Umbilical cord (tissue), 2 donors: ENCODE measurements around a stretch of chr6.

DNA sequence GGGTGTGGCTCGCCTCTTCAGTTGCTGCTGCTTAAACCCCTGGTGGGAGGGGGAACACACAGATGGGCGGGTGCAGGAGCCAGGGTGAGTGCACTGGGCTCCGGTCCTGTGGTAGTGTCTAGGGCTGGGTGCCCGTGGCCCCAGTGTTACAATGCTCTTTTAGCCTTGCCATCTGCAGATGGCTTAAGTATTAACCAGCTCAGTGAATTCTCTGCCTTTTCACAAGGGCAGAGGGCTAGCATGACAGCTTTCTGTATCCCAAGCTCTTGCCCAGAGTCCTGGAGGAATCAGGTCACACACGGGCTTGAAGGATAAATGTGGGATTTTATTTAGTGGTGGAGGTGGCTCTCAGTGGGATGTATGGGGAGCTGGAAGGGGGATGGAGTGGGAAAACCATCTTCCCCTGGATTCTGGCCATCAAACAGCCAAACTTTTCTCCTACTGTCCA, 659.1 kb downstream of the EPM2A start:
- RAMPAGE, long total RNA: no peak

GRCh38 chr6:145267263-145267480, 468.1 kb downstream of the EPM2A start:
- RAMPAGE, long total RNA: no peak

GRCh38 chr6:145890461-145891148, 73.6 kb downstream of the SHPRH start:
- RAMPAGE, long total RNA: no peak

- RAMPAGE, long total RNA: no peak
These were observed 185.5 kb upstream of the RAB32 start for GRCh38 chr6:146357906-146358828.

DNA sequence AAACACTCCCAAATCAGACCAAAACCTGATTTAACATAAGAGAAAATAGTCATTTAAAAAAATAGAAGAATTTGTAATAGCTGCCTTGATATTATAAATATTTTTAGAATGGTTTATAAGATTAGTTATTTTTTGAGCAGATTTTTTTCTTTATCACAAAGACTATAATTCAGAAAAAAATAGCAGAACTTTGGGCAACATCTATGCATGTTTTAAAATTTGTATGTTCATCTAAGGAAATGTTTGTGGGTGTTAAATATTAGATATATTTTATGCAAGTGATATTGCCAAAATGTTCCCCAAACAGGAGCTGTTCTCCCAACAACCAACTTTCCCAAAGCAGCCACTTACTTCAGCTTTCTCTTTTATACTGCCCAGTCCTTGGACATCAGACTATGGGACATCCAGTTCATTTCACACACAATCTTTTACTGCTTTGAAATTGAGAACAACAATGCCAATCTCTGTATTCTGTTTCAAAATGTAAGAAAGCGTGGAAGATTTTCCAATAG, 286.6 kb downstream of the ADGB start:
- RAMPAGE, long total RNA: no peak

DNA sequence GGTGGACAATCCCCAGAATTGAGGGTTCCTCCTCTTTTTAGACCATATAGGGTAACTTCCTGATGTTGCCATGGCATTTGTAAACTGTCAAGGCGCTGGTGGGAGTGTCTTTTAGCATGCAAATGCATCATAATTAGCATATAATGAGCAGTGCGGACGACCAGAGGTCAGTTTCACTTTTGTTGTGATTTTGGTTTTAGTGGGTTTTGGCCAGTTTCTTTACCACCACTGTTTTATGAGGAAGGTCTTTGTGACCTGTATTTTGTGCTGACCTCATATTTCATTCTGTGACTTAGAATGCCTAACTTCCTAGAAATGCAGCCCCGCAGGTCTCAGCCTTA, 288.5 kb downstream of the ADGB start:
- RAMPAGE, long total RNA: no peak

DNA sequence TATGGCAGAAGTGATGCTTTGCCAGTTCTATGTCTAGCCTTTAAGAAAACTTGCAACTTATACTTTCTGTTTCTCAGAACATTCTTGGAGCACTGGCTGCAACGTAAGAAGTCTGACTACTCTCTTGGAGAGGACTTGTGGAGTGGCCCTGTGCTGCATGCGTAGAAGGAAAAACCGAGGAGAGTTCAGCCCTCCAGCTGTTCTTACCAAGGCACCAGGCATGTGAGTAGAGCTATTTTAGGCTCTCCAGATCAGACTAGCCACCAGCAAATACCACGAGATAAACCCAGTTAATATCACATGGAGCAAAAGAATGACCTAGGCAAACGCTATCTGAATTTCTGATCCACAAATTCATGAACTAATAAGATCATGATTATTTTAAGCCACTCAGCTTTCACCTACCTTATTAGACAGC, 77.5 kb upstream of the STXBP5 start:
- RAMPAGE, long total RNA: no peak

DNA sequence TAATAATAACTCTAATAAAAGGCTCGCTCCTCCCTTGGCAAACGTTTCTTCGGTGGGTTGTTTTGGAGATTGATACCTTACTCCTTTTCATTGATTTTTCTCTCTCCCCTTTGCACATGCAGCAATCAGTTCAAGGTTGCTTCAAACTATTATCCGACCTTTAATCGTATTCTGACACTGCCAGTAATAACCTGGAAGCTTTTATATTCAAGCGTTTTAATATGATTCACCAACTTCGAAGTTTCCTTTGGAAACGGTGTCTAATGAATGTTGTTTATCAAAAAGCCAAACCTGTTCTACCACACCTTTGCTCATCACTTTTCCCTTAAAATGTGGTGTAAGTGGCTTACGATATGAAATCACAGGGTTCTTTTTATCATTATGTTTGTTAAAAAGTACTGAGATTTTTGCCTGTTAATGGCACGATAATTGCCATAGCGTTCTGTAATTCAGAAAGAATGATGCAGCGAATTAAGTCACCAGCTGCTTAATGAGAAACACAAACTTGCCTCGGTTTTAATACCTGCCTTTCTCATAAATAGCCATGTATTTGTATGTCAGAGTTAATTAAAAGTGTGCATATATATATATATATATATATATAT, 678 bp downstream of the STXBP5 start:
- RAMPAGE, long total RNA: no peak

GRCh38 chr6:147209386-147210077, 5.3 kb downstream of the STXBP5 start:
- RAMPAGE, long total RNA: no peak

GRCh38 chr6:147366141-147366901, 142.2 kb upstream of the SAMD5 start:
- RAMPAGE, long total RNA: no peak

DNA sequence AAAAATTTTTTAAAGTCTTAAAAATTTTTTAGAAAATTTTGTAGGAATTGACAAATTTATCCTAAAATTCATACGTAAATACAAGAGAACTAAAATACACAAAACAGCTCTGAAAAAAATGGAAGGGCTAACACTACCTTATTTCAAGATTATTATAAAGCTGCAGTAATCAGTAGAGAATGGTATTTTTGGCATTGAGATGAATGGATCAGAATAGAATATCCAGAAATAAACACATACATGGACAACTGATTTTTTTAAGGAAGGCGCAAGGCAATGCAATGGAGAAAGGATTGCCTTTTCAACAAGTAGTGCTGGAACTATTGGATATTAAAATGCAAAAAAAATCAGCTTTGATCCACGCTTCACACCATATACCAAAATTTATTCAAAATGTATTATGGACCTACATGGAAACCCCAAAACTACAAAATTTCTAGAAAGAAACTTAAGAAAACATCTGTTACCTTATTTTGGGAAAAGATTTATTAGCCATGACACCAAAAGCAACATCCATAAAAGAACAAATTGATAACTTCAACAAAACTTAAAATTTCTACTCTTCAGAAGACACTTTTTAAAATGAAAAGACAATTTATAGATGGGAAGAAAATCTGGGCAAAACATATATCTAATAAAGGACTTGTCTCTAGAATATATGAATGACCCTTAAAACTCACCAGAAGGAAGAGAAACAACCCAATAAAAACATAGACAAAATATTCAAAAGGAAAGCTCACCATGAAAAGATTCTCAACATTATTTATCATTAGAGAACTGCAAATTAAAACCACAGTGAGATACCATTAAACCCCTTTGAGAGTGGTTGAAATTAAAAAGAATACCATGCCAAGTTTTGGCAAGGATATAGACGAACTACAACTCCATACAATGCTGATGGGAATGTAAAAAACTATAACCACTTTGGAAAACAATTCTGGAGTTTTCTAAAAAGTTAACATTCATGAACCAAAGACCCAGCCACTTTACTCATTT, 139.3 kb upstream of the SAMD5 start:
- RAMPAGE, long total RNA: no peak

DNA sequence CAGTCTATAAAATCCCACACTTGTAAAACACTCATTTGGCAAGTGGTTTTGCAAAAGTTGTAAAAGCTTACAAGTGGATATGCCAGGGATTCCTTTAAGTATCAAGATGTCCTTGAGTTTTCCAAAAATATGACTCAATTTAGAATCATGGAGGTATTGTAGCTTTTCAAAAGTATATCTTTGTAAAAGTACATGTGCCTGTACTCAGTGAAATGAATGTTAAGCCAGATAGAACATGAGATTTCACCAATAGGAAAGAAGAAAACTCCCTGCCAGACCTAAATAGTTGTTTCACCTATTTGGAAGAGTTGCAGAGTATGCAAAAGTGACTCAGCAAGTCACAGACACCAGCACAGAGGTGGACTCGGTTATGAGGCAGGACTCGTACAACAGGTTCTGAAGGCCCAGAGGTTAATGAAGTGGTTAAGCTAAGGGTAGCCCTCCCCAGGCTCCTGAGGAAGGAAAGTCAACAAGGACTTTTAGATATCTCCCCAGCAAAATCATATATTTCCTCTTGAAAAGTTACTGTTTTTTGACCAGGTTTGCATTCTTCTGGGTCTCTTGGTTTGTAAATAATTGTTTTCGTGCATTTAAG, 150.9 kb upstream of the SASH1 start:
- RAMPAGE, long total RNA: no peak

GRCh38 chr6:148388412-148389037, 45.9 kb downstream of the SASH1 start:
- RAMPAGE, long total RNA: no peak

GRCh38 chr6:148389944-148390521, 47.4 kb downstream of the SASH1 start:
- RAMPAGE, long total RNA: no peak

- RAMPAGE, long total RNA: no peak
These were observed 112.6 kb downstream of the SASH1 start for GRCh38 chr6:148455105-148455786.

DNA sequence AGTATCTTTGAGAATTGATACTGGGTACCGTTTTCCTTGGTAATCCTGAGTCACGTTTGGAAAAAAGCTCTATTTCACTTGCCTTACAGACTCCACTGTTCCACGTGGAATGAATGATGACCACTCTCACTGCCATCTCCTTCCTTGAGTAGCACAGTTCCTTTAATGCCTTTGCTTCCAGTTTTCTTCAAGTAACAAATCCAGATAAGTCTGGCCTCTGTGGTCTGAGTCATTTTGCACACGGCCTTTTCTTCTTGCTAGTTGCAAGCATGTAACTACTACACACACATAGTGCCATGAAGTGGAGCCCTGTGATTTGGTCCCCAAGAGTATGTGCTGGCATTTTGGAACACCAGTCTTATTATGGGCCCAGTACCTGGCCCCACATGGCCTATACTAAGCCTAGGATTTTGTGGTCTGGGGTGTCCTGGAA, 182.8 kb downstream of the SASH1 start:
- RAMPAGE, long total RNA: no peak

DNA sequence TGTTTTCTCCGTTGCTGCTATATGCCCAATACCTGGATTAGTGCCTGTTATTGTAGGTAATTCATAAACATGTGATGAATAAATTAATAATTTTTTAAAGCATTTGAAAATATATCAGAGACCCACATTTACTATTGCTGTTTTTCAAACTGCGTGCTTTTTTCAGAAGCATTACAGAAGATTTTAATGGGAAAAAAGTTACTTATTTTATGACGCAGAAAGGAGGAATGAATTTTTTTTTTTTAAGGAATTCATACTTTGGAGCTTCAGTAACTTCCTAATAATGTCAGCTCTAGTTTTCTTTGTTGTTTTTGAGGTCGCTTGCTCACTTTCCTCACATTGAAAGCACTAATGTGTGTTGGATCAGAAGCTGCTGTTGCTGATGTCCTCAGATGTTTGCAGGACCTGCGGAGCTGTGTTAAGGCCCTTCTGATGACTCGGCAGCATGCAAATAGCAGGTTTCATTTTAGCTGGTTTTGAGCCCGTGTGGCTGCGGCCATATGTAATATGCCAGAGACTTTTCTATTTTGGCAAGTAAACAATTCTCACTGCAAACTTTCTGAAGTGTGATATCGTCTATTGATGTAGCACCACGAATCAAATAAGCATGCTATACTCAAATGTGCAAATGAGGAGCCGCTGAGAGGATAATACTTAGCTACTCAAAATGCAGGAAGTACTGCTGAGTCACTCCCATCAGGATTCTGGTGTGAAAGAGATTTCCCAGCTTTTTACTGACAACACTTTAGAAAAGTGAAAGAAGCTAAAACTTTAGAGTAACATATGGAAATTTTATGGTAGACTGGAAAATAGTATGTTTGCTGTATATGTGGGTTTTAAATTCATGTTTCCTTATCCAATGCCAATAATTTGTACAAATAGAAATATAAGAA, 187.8 kb downstream of the SASH1 start:
- RAMPAGE, long total RNA: no peak

DNA sequence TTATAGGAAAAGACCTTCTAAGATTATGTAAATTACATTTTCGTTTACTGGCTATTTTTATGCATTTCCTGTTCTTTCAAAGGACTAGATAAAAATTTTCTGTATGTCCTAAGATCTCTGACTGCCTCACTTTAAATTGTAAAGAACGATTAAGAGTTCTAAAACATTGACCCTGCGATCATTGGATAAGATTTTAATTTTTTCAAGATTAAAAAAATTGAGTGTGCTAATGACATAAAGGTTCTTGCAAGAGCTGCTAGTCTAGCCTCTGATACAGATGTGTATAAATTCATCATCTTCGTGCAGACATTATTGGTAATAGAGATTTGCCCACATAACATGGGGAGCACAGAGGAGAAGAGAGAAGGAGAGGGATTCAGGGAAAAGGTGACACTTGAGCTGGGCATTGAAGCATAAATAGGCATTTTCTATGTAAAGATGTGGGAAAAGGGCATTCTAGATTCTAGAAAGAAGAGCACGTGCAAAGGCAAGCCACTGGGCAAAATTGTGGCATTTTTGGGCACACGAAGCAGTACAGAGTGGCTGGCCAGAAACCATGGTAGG, 23.1 kb downstream of the UST start:
- RAMPAGE, long total RNA: no peak

DNA sequence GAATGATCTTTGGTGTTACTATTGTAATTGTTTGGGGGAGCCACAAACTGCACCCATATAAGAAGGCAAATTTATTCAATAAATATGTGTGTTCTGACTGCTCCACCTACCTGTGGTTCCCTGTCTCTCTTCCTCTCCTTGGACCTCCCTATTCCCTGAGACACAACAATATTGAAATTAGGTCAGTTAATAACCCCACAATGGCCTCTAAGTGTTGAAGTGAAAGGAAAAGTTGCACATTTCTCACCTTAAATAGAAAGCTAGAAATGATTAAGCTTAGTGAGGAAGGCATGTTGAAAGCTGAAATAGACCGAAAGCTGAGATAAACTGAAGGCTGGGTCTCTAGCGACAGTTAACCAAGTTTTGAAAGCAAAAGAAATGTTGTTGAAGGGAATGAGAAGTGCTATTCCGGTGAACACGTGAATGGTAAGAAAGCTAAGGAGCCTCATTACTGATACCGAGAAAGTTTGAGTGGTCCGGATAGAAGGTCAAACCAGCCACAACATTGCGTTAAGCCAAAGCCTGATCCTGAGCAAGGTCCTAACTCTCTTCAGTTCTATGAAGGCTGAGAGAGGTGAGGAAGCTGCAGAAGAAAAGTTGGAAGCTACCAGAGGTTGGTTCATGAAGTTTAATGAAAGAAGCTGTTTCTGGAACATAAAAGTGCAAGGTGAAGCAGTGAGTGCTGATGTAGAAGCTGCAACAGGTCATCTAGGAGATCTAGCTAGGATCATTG, 34.2 kb downstream of the UST start:
- RAMPAGE, long total RNA: no peak

- RAMPAGE, long total RNA: no peak
These were observed 52.9 kb downstream of the UST start for GRCh38 chr6:148799694-148800107.